ENCODE data around the gene GARIN3.

- RRBS, result no CpG with 5 or more reads among the region's 10 CpGs
Observed at GRCh38 chr5:154197973-154198763, 7.6 kb downstream of the GALNT10 start.

- RRBS, result no CpG with 5 or more reads among the region's 6 CpGs
Observed at GRCh38 chr5:154221663-154222018, 31.1 kb downstream of the GALNT10 start.

- RRBS, result no CpG with 5 or more reads among the region's 18 CpGs
Observed at GRCh38 chr5:154444817-154445238, 969 bp upstream of the SAP30L start.

DNA sequence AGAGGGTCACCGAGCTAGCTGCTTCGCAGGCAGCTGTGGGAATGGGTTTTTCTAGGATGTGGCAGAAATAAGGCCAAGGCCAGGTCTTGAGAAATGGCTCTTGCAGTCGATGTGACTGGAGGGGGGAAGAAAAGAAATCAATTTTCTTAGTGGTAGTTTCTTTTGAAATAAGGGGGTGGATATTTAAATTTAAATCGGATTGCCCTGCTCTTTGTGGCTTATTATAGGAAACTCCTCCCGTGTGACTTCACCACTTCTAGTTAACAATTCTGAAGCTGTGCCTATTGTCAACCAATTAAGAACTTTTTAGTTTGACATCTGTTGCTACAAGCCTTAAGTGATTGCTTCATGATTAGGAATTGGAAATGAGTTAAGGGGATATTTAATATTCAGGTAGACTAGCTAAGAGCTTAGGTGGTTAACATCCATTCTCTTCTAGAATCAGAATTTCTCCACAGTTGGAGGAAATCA lies 1.5 kb downstream of the SAP30L start:
- RRBS, result no CpG with 5 or more reads among the region's 5 CpGs

- RRBS, result 6% methylated on average over 29 of the region's 50 CpGs
Observed at GRCh38 chr5:154755991-154756562, 900 bp downstream of the LARP1 start.

DNA sequence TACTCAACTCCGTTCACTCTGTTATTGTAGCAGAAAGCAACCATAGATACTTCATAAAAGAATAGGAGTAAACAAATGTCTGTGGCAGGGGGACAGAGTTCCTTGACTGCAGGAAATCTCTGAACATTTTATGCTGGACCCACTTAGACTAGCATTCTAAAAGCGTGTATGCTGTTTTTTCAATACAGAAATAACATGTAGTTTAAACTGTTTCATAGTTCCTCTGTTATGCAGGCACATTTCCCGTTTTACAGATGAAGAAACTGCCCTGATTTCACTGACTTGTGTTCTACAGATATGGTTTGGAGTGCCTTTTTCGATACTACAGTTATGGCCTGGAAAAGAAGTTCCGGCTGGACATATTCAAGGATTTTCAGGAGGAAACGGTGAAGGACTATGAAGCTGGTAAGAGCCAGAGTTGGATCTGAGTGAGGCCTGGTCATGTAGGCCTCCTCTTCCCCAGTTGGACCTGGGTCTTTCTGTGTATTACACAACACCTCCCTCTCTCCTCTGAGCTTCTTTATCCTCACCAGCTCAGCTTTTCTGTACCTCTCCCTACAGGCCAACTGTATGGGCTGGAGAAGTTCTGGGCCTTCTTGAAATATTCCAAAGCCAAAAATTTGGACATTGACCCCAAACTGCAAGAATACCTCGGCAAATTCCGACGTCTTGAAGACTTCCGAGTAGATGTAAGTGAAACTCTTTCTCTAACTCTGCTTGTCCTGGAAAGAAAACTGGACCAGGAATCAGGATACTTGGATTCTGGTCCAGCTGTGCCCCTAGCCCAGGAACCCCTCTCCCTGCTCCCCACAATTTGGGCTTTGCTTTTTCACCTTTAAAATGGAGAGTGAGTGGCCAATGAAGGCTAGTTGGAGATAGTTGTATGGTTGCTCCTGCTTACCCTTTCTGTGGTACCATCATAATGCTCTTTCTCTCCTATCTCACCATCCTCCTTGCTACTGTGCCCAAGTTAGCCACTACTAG lies 39.2 kb downstream of the FAXDC2 start:
- RRBS, result no CpG with 5 or more reads among the region's 10 CpGs

DNA sequence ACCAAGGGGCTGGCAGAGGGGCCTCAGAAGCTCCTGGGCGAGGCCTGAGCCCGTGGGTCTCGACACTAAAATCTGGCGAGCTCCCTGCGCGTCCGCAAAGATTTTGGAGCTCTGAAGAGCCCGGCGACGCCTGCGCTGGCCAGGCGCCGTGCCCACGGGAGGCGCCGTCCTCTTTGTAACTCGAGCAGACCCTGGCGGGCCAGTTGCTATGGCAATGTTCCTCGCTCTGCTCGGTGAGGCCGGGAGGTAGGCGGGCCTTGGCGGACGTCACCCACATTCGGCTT lies 837 bp upstream of the CNOT8 start:
- RRBS, result no CpG with 5 or more reads among the region's 25 CpGs

GRCh38 chr5:155729437-155730224 lies 597.3 kb upstream of the SGCD start:
- RRBS, result no CpG with 5 or more reads among the region's 36 CpGs

DNA sequence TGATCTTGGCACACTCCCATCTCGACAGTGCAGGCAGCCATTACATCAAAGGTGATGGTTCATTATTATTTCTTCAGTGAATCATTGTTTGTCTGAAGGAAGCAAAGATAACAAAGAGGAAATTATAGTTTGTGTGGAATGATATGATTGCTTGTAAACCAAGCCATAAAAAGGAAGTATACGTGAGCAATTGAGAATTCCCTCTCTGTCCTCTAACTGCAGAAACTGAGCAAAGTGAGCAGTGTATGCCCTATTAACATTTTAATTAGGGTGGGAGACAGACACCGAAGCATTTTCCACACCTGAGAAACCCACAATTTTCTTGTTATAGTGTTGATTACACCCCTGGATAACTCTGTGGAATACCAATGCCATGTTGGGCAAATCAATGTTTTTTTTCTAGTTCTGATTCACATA lies 171.5 kb upstream of the PPP1R2B start:
- RRBS, result no CpG with 5 or more reads among the region's 3 CpGs

- RRBS, result no CpG with 5 or more reads among the region's 1 CpG
Observed at GRCh38 chr5:157049664-157049998, 9.3 kb downstream of the HAVCR1 start.

- RRBS, result no CpG with 5 or more reads among the region's 4 CpGs
Observed at GRCh38 chr5:157166118-157166345, at the start of gene GARIN3. Gene GARIN3, minus strand, starts transcription at chr5:157166264.

- RRBS, result no CpG with 5 or more reads among the region's 3 CpGs
Observed at GRCh38 chr5:157198274-157198783, 17.7 kb downstream of the ITK start.

GRCh38 chr5:157269112-157269749 lies 3.3 kb downstream of the CYFIP2 start:
- RRBS, result no CpG with 5 or more reads among the region's 6 CpGs

- RRBS, result no CpG with 5 or more reads among the region's 3 CpGs
Observed at GRCh38 chr5:157303736-157304131, 37.8 kb downstream of the CYFIP2 start.

GRCh38 chr5:157479624-157480164 lies 19.7 kb downstream of the NIPAL4 start:
- RRBS, result no CpG with 5 or more reads among the region's 7 CpGs

GRCh38 chr5:157501183-157501819 lies 41.3 kb downstream of the NIPAL4 start:
- RRBS, result no CpG with 5 or more reads among the region's 5 CpGs

DNA sequence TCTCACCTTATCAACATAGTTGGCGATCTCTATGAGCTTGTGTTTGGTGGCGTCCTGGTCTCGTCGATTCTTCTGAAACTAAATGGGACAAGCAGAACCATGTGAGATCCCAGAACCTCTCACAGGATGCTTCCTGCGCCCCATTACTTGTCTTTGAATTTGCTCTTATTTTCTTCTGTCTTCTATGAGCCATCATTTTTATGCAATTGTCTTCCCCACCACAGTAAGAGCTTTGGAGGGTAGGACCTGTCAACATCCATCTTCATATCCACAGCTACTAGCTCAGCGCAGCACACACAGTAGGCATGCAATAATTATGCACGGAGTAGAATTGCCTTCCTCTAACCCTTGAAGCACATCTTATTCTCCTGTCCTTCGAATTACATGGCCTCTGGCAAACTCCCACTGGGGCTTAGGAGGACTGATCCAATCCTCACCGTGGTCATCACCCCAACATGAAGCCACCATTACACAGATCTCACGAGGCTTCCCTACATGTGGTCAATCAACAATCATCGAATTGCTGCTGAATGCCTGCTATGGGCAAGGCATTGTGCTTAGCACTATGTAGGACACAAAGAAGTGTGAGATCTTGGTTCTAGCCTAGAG lies 53.5 kb downstream of the NIPAL4 start:
- RRBS, result no CpG with 5 or more reads among the region's 11 CpGs

GRCh38 chr5:157515910-157516544 lies 56.0 kb downstream of the NIPAL4 start:
- RRBS, result no CpG with 5 or more reads among the region's 4 CpGs

GRCh38 chr5:157670470-157670866 lies 865 bp upstream of the C5orf52 start:
- RRBS, result no CpG with 5 or more reads among the region's 6 CpGs